Sciatic nerve (tissue), 1 donor: ENCODE measurements around a stretch of chr4.

DNA sequence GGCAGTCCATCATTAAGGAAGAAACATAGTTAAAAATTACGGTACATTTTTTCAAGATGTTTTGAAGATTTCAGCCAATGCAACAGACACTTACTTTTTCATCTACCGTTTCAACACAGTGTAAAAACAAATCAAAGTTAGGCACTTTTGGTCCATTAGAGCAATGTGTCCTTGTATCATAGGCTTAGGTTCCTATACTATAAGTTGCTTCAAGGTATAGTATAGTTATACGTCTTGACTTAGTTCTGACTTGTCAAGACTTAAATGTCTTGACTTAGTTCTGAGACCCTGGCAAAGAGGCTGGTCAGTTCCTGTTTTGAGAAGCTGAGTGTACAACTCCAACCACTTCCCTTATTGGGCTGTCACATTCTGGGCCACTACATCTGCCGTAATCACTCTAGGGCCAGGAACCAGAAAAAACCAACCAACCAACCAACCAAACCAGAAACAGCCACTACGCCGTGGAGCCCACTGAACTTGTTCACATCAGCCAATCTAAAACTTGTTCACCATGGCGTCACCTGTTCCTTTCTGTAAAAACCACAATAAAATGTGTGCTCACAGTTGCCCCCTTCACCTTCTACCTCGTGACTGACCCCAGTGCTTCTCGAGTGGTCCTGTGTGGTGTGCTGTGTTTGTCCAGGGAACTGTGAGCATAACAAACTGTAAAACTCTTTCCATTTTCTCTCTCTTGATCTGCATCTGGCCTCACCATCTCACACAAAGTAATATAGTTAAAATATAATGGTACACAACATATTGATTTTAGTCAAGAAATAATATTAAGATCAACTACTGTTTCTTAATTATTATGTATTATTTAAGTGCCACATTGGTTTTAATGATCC lies 107.3 kb downstream of the JADE1 start:
- PRO-cap = no peak

DNA sequence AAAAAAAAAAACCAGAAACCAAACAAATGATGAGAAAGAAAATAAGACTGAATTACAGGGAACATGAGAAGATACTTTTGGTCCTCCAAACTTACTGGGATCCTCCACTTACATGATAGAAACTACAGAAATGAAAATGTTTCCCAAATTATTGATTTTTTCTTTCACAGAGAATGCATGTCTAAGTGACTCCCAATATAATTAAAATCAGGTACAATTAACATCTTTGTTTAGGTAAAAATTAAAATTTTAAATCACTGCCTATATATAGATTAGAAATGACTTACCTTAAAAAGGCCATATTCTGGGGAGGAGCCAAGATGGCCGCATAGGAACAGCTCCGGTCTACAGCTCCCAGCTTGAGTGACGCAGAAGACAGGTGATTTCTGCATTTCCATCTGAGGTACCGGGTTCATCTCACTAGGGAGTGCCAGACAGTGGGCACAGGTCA lies 757.7 kb downstream of the C4orf33 start:
- PRO-cap = no peak

DNA sequence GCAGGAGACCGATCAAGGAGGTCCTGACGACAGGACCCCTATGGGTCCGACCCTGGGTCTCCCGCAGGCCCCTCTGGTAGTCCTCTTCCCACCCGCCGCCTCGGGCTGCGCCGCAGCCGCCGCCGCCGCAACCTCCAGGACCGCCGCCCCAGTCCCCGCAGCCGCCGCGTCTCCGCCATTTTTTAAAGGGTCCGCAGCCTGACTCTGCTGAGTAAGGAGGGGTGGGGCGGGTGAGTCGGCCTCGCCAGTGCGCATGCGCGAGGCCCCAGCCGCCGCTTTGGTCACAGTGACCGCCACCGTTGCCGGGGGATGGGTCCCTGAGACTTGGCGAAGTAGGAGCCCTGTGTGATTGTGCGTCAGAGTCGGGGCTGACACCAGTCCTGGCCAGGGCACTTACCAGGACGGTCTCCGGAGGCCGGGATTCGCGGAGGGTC lies 1424.3 kb upstream of the PCDH10 start:
- PRO-cap = unidirectional peak, plus-strand start at position 296 of the sequence

- PRO-cap = no peak
Measured at GRCh38 chr4:131727307-131727660, 1421.8 kb upstream of the PCDH10 start.

GRCh38 chr4:133153183-133153629 lies 4.1 kb downstream of the PCDH10 start:
- PRO-cap = no peak

- PRO-cap = no peak
Measured at GRCh38 chr4:138090373-138090941, 151.7 kb downstream of the SLC7A11 start.

DNA sequence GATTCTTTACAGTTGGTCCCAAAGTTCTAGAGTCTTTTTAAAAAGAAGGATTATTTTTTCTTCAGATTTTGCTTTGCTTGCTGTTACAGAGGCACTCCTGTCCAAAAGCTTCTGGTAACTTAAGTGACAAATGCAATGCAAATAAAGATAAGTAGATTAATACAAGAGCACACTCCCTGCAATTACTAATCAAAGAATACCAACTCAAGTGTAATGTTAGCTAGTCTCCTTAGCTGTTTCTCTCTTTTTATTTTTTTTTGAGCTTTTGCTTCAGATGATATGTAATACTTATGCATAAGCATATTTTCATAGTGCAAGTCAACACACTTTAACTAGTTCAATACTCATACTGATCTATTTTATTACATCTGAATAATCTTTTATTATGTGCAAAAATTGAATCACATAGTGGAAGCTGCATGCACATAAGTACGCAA lies 2.7 kb downstream of the SLC7A11 start:
- PRO-cap = no peak

GRCh38 chr4:139357130-139357550 lies 54.9 kb upstream of the NDUFC1 start:
- PRO-cap = no peak

GRCh38 chr4:139409473-139410159 lies 44.3 kb upstream of the RAB33B start:
- PRO-cap = no peak

DNA sequence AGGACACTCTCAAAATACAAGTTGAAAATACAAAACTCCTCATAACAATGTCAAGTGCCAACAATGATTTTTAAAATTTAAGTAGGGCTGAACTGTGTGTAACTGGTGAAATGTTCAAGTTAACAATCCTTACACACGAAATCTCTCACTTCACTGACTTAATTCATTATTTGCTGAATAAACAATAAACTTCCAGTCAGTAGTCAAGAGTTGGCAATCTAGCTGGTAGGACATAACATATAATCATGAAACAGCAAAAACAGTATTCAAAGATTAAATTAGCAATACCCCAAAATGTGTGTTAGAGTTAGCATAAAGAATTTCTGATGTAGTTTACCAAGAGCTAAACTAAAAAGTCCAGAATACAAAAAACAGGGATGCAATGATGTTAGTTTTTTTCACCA lies 1.9 kb upstream of the RAB33B start:
- PRO-cap = no peak

DNA sequence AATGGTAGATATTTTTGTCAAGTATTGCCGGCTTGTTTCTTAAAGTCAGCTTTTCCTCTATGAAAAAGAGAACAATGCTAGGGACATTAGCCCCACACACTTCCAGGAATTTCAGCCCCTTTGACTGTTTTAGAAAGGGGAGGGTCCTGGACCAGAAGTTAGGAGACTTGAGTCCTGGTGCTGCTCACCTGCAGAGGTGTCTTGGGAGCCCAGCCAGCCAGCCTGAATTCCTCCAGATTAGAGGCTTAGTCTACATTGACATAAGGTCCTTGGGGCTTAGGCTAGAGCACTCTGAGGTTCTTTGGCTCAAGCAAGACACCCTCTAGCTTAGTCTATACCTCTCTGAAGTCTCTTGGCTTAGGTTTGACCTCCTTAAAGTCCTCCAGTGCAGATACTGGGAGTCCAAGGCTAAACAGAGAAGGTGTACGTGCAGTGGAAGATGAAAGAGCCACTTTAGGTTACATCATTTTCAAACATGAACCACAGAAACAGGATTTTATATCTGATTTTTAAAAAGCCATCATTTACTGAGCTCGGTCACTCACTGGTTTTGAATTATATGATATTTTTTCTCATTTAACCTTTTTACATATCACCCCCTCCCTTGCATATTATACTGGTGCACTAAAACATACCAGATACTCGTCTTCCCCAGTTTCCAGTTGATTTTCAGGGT lies 1.7 kb upstream of the SETD7 start:
- PRO-cap = no peak

DNA sequence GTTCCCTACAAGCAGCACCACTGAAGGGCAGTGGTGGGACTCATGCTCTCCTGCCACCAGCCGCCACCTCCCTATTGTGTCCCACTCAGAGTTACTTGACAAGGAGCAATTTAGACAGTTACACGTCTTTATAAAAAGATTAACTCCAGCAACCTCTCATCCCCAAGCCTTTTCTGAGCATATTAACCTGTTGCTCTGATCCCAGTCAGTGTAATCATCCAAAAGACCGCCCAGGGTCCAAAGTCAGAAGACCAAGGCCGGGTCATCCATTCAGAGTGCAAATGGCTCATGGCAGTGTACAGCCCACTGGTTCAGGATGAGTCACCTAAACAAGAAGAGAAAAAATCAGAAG lies 23.7 kb downstream of the MGST2 start:
- PRO-cap = no peak

DNA sequence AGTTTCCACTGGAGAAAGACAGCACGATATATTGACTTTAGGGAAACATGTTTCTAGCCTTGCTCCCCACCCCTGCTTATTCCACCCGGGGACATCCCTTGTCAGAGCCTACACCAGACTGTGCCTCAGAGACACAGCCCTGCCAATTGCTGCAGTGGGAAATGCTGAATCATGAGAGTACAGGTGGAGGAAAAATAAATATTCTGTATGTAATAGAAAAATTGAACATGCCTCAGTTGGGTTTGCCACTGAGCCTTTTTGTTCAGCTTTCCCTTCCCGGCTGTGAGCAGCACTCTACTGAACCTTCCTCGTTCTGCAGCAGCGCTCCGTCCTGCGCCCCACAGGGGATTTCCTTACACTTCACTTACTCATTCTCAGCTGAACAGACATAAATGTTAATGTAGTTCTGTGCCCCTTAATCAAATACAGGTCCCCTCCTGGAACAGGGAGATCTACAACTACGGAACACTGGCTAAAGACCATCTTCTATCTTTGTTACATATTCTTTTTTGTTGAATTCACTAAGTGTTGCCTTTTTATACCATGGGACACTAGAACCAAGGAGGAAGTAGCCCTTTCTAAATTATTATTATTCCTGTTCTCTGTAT lies 121.3 kb downstream of the MGST2 start:
- PRO-cap = no peak

DNA sequence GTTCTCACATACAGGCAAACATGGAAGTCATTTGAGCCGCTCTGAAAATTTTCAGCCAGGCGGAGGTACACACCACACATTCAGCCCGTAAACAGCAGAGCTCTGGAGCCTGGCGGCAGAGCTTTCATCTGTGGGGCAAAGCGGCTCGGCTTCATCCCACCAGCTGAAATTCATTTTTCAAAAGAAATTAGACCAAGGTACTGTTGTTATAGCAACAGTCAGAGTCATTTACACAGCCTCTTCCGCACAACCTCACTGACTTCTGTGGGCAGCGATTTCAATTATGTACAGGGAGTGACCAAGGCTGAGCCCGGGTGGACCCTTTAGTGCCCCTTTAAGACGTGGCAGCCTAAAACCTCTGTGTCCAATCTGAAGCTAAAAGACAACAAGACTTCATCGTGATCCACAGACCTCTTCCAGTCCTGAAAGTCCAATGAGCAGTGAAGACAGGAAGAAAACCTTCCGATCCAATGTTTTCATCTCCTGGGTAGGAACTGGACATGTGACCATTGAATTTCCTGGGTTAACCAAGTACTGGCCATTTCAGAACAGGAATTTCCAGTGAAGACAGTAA lies 237.0 kb downstream of the MGST2 start:
- PRO-cap = unidirectional peak, minus-strand start at position 435 of the sequence

DNA sequence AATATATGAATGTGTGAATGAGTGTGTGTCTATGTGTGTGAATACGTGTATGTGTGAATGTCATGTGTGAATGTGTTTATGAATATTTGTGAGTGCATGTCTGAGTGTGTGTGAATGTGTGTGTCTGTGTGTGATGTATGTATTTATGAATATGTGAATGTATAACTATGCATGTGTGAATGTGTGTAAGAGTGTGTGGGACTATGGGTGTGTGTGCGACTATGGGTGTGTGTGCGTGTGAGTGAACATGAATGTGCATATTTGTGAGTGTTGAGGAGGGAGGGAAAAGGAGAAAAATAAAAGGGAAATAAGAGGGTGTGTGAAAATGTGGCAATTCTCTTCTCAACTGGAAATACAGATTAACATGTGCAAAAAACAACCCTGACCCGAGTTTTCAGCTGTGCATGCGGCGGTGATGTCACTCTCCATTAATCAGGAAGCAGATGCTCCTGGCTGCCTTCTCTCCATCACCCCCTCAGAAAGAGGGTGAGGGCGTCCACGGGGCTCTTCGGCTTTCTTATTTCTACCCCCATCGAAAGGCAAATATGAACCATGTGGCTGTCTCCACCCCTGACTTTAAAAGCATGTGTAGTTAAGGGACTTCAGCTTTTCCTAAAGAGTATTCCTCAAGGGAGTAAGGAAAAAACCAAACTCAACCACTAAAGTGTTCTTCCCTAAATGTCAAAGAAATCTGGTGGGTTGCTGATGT lies 219.8 kb downstream of the MAML3 start:
- PRO-cap = no peak

DNA sequence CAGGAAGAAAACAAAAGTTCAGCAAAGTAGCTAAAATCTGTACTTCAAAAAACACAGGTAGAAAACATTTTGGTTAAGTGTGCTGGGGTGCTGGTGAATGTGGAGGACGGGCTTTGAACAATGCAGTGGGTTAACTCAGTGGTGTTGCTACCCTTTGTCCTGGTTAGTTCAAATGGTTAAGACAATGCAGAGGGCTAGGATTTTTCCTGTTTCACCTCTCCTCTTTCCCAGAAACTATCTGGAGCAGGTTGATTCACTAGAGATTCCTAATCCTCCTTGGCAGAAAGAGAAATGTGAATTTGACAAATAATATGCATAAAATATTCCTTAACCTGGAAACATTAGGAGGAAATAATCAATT lies 149.0 kb downstream of the MAML3 start:
- PRO-cap = no peak

GRCh38 chr4:140239214-140239836 lies 85.3 kb upstream of the MAML3 start:
- PRO-cap = no peak

DNA sequence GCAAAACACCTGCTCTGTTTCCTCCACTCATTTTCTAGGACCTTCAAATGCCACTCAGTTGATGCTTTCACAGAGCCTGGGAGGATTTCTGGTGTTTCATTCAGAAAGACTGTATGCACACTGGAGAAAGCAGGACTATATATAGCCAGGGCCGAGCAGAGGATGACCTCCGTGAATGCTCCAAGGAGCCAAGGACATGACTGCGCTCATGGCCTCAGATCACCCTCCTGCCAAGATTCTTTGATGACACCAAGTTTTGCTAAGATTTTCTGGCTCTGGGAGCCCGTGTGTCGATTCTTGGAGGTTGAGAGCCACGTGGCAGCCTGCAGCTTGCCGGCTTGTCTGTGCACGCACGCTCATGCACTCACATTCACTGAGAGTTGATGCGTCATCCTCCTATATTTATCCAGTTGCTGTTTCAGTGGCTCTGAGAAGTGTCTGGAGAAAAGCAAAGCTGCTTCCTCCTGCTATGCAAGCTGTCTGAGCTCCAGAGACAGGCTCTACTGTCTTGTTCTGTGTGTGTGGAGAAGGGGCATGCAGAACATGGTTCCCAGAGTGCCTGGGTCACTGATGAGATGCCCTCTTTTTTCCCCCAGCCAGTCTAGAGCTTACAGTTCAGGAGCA lies 65.0 kb upstream of the SCOC start:
- PRO-cap = no peak

DNA sequence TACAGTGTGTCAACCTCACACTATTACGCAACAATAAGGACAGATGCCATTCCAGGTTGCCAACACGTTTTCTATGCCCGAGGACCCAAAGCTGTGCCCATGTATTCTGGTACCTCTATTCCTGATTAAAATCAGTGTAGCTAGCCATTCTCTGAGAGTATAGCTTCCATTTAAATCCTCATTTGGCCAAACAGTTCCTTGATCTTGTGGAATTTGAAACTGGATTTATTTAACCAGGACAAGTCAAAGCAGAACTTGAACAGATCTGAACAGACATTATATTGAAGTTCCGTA lies 833 bp downstream of the SCOC start:
- PRO-cap = no peak

GRCh38 chr4:140718169-140718974 lies 37.8 kb downstream of the TBC1D9 start:
- PRO-cap = unidirectional peak, minus-strand start at chr4:140718524